Right atrium auricular region (tissue), 2 donors: ENCODE data around the genes AQP7, NUDT2, SIGMAR1 and ATOSB.

DNA sequence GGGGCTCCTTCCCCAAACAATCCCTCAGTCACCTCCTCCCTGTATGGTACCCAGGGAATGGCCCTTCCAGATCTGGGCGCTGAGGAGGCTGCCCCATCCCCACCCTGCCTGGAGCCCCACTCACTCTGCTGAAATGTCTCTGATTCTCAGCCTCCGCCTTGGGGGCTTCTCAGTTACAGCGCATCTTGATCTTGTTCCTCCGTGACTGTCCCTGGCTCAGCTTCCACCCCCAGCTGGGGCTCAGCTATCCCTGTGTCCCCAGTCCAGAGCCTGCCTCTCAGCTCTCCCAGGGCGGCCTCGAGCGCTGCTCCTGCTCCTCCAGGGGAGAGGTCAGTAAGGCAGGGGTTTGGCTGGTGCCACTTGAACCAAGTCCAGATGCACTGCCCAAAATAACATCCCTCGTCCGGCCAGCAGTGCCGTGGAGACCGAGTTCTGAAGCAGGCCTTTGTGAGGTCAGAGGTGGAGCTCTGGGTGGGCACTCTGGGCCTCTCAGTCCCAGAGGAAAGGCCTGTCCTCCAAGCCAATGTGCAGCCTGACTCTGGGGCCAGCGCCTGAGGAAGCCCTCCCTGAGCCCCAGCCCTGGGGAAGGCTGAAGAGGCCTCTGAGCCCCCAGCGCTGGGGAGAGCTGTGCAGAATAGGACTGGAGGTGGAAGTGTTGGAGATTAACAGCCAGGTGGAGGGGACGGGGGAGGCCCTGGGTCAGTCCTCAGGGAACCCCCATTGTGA, at the start of gene AQP7:
Gene AQP7, minus strand, starts transcription at position 320 of the 726 bp plus-strand sequence.
- PRO-cap = unidirectional peak, minus-strand start at position 335 of the sequence
- RAMPAGE, long total RNA, 2 experiments = start-site peak on the minus strand in 2 of 2 experiments, centred at positions 271 to 284 of the sequence, 675 to 951 reads per replicate

- PRO-cap = bidirectional peak, plus-strand start at chr9:33447209, minus-strand start at chr9:33447105
- RAMPAGE, long total RNA, 2 experiments = no peak in any of the 2 experiments
These were observed 797 bp downstream of the AQP3 start for GRCh38 chr9:33446258-33447334.

- PRO-cap = no peak
- RAMPAGE, long total RNA, 2 experiments = no peak in any of the 2 experiments
These were observed 11.7 kb downstream of the NOL6 start for GRCh38 chr9:33461820-33462578.

DNA sequence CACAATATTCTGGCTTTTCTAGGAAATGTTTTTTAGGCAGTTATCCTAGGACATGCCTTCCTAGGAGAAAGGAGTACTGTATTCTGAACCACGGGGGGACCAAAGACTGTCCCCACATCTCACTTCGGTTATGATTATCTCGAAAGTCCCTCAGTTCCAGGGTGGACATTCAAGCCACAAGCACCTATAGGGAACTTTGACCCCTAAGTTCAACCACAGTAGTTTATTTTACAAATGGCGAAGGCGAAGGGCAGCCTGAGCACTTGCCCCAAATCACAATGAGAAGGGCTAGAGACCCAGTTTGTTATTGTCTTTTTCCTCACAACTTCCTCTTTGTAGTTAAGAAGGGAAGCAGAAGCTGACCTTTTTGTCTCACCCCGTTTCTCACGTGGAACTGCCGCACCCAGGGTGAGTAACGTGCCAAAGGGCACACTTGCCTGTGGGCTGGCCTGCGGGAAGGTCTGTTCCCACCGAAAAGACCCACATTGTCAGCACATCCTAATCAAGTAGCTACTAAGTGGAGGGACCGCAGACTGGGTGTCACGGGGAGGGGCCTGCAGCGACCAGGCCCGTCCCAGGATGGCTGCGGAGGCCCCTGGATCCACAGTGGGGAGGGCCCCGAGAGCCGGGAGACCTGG, 659 bp upstream of the UBE2R2 start:
- PRO-cap = bidirectional peak, plus-strand start at position 432 of the sequence, minus-strand start at position 280 of the sequence; bidirectional peak, plus-strand start at position 485 of the sequence, minus-strand start at position 490 of the sequence
- RAMPAGE, long total RNA, 2 experiments = no peak in any of the 2 experiments

DNA sequence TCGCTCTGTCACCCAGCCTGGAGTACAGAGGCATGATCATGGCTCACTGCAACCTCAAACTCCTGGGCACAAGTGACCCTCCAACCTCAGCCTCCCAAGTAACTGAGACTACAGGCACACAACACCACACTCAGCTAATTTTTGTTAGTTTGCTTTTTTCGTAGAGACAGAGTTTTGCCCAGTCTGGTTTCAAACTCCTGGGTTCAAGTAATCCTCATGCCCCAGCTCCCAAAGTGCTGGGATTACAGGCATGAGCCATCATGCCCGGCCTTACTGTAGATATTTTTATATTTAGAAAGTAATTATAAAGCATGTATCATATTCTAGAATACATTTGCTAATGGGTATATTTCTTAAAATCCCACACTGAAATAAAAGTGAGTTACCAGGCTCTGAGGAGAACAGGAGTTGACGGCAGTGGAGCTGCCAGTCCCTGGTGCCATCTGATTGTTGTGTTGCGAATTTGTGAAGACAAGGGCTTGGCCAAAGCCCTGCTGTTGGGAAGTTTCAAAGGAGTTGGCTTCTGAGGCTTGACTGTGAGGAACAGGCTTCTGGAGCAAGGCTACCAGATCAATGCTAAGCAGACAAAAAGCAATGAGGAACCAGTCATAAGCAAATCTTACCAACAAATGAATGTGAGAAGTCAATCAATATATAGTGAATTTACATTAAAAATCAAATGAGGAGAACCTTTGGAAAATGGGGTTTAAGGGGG, 95.6 kb downstream of the UBAP2 start:
- PRO-cap = no peak
- RAMPAGE, long total RNA, 2 experiments = no peak in any of the 2 experiments

GRCh38 chr9:33963545-33964070, 85.1 kb downstream of the UBAP2 start:
- PRO-cap = no peak
- RAMPAGE, long total RNA, 2 experiments = no peak in any of the 2 experiments

DNA sequence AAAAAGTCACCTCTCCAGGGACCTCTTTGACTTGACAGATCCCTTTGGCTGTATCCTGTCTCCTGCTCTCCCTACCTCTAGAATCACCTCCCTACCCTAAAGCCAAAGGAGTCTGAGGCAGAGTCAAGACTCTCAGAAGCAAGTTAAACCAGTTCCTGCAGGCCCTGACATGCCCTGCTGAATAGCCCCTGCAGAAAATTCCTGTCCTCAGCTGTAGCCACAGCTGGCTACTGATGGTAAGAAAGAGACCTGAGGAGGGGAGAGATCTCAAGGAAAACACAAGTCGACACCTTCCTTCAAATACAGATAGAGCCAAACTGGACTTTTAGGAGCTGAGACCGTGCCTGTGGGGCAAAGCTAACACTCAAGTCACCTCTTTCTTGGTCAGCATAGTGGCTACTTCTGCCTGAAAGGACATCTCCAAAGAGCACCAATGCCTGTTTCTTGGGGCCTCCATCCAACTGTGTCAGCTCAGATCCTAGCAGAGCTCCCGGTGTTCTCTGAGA, 23.8 kb upstream of the UBAP2 start:
- PRO-cap = no peak
- RAMPAGE, long total RNA, 2 experiments = no peak in any of the 2 experiments

DNA sequence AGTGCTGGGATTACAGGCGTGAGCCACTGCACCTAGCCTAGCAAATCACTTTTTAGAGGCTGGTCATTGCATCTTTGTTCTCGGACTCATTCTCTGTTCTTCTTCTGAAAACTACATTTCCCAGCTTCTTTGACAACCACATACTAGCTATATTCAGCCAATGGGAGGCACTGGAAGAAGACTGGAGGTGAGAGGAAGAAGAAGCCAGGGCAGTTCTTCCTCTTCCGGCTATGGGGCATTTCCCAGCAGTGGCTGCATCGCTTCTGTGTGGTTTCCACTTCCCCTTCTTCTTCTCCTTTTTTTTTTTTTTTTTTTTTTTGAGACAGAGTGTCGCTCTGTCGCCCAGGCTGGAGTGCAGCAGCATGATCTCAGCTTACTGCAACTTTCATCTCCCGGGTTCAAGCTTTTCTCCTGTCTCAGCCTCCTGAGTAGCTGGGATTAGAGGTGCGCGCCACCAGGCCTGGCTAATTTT, 7.1 kb upstream of the UBAP1 start:
- PRO-cap = no peak
- RAMPAGE, long total RNA, 2 experiments = no peak in any of the 2 experiments

GRCh38 chr9:34252497-34253333, 73.9 kb downstream of the UBAP1 start:
- PRO-cap = no peak
- RAMPAGE, long total RNA, 2 experiments = no peak in any of the 2 experiments

- PRO-cap = bidirectional peak, plus-strand start at chr9:34329588, minus-strand start at chr9:34329240
- RAMPAGE, long total RNA, 2 experiments = start-site peak on the plus strand in 2 of 2 experiments, at chr9:34329561-34329588 at its widest, 35 to 169 reads per replicate; start-site peak on the minus strand in 2 of 2 experiments, at chr9:34329215-34329300 at its widest, 7 to 8 reads per replicate
These were observed at the start of gene NUDT2 for GRCh38 chr9:34328897-34330000. TSS of gene NUDT2 (plus strand) at chr9:34329569.

GRCh38 chr9:34374869-34375654, 1.6 kb downstream of the MYORG start:
- PRO-cap = no peak
- RAMPAGE, long total RNA, 2 experiments = no peak in any of the 2 experiments

DNA sequence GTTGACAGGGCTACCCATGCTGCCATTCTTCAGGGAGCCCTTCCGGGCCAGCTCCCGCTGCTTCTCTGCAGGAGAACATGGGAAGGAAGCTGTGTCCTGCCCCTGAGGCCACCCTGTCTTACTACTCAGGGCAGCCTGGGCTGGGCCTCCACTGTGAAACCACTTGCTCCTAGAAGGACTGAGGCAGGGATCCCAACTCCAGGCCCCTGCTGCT, 5.0 kb upstream of the C9orf24 start:
- PRO-cap = no peak
- RAMPAGE, long total RNA, 2 experiments = no peak in any of the 2 experiments

GRCh38 chr9:34562845-34563539, 26.5 kb downstream of the CNTFR start:
- PRO-cap = no peak
- RAMPAGE, long total RNA, 2 experiments = no peak in any of the 2 experiments

- PRO-cap = no peak
- RAMPAGE, long total RNA, 2 experiments = no peak in any of the 2 experiments
These were observed 872 bp upstream of the RPP25L start for GRCh38 chr9:34612739-34613198.

DNA sequence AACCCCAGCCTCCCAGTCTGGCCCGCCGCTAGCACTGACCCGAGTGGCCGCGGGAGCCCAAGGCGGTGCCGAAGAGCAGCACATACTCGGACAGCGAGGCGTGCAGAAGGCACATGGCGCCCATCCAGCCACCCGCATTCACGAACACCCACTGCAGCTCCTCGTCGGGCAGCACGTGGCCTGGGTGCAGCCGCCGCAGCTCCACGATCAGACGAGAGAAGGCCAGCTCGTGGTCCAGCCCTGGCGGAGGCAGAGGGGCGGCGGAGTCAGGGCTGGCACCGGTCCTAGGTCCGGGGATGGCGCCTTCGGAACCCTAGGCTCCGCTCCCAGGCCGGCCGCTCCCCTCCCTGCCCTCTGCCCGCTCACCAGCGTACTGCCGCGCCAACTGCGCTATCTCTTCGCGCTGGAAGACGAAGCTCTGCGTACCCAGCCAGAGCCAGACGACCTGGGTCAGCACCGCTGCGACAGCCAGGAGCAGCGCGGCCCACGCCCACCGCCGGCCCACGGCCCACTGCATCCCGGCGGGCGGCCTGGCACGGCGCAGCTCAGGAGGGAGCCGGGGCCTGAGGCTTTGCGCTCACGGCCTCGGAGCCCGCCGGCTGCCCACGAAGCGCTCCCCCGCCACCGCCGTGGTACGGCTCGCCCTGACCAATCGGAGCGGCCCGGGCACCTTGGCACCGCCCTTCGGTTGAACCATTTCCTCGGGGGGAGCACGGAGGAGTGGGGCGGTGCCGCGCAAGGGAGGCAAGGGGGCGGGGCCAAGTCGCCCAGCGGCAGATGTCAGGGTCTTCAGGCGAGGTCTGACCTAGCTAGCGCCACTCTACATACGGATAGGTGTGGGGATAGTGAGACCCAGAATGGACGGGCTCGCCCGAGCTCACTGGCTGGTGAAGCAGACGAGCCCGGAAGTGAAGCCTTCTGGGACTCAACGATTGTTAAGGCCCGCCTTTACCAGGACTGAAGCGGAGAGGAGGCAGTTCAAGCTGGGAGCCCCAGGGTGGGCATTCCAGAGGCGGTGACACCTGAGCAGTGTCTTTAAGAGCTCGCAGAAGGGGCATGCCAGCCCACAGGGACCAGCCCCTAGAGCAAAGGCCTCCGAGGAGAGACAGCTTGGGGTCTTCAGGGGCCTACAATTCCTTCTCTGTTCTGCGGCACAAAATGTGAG, at the start of gene SIGMAR1:
Gene SIGMAR1, minus strand, starts transcription at position 607 of the 1,165 bp plus-strand sequence.
- PRO-cap = unidirectional peak, minus-strand start at position 387 of the sequence; bidirectional peak, plus-strand start at position 747 of the sequence, minus-strand start at position 607 of the sequence
- RAMPAGE, long total RNA, 2 experiments = no peak in any of the 2 experiments

DNA sequence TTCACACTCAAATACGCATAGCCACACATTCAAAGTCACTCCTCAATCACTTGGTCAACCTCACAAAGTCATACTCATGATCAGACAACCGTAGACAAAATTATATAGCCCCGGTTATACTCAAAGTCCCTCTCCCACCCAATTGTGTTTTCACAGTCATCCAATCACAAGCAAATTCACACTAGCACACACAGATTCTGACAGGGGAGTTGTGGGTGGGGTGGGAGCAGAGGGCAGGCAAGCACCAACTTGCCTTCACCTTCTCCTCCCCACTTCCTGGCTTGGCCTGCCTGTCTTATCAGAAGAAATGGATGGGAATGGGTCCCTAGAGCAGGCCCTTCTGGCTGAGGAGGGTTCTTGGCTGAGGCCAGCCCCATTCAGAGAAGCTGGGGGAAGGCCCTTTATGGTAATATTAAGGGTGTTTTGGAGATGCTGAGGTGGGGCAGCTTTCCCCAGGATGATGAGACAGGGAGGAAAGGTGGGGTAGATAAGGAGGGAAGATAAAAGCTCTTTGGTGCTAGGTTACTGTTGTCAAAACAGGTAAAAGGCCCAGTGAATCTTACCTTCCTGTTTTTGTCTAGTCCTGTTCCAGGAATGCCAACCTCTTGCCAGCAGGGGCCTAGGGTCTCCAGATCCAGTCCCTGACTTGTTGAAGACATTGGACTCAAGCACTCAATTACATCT, 625 bp upstream of the CCL27 start:
- PRO-cap = no peak
- RAMPAGE, long total RNA, 2 experiments = no peak in any of the 2 experiments

- PRO-cap = bidirectional peak, plus-strand start at chr9:35071040, minus-strand start at chr9:35070968
- RAMPAGE, long total RNA, 2 experiments = no peak in any of the 2 experiments
These were observed 1.7 kb downstream of the VCP start for GRCh38 chr9:35070669-35071159.

DNA sequence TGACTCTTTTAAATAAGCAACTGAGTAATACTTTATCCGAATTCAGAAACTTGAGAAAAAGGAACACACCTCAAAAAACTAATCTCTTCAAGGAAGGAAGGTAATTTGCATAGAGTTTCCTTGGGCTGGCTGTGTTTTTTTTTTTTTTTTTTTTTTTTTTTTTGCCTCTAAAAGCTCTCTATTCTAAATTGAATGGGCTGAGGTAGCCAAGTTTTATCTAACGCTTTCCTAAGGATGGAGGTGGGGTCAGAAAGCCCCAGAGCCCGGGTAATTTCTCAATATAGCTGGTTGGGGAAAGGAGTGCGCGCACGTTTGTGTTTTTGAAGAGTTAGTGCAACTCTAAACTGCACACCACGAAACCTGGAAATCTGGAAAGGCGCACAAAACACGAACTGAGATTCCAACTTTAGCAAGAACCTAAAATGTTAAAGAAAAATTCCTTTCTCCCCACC, 1.2 kb downstream of the VCP start:
- PRO-cap = unidirectional peak, plus-strand start at position 278 of the sequence
- RAMPAGE, long total RNA, 2 experiments = no peak in any of the 2 experiments

GRCh38 chr9:35115601-35116599, at the start of gene ATOSB:
TSS of gene ATOSB (minus strand) at chr9:35115862.
- PRO-cap = bidirectional peak, plus-strand start at chr9:35116161, minus-strand start at chr9:35115911; bidirectional peak, plus-strand start at chr9:35116459, minus-strand start at chr9:35116298
- RAMPAGE, long total RNA, 2 experiments = start-site peak on the minus strand in 2 of 2 experiments, at chr9:35115849-35115878 at its widest, 28 to 48 reads per replicate

GRCh38 chr9:35236510-35237246, 74.9 kb downstream of the UNC13B start:
- PRO-cap = no peak
- RAMPAGE, long total RNA, 2 experiments = no peak in any of the 2 experiments